Left cardiac atrium (tissue), 1 donor: ENCODE measurements around a stretch of chr14.

GRCh38 chr14:68145070-68145465 lies 325.5 kb downstream of the RAD51B start:
- PRO-cap = no peak

GRCh38 chr14:68193772-68194585 lies 374.4 kb downstream of the RAD51B start:
- PRO-cap = no peak

DNA sequence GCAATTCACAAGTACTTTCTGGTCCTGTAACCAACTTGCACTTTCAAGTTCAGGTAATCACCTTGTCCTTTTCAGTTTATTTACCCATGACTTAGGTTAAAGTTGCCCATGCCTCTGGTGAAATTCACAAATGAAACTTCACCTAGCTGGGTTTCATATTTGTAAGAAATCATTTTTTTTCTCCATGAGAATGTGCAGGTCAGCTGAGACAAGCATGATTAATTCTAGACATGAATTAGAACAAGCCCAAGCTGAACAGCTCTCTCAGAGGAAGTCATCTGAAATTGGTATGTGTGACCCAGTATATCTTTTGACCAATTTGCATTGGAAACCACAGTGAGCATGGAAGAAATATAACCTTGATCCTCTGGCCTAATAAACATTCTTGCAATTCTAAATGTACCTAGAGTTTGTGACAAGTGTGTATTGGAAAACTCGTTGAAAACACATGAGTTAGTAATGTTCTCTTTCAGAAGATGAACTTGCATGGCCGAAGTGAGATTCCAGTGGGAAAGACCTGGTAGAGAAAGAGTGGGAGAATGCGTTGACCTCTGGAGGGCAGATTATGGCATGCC lies 486.5 kb downstream of the ZFP36L1 start:
- PRO-cap = no peak

DNA sequence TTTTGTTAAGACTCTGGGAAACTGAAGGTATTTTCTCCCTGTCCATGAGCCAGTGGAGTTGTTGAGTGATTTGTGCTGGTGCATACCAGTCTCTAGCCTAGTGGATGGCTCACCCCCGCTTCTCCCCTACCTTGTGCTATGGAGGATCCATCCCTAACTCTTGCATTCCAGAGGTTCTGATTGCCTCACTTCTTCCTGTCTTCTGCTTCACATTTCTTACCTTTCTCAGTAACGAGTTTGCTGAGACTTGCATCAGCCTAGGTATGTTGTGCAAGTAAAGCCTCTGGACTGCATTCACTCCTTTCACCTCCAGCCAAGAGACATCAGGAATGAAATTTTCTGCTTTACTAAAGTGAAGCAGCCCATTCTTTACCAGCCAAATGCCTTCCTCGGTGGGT lies 391.5 kb downstream of the ZFP36L1 start:
- PRO-cap = no peak

- PRO-cap = no peak
Measured at GRCh38 chr14:68451832-68452522, 340.9 kb downstream of the ZFP36L1 start.

GRCh38 chr14:68565066-68565739 lies 227.7 kb downstream of the ZFP36L1 start:
- PRO-cap = no peak

GRCh38 chr14:68569831-68570497 lies 222.9 kb downstream of the ZFP36L1 start:
- PRO-cap = no peak

GRCh38 chr14:68668925-68669553 lies 123.8 kb downstream of the ZFP36L1 start:
- PRO-cap = no peak

DNA sequence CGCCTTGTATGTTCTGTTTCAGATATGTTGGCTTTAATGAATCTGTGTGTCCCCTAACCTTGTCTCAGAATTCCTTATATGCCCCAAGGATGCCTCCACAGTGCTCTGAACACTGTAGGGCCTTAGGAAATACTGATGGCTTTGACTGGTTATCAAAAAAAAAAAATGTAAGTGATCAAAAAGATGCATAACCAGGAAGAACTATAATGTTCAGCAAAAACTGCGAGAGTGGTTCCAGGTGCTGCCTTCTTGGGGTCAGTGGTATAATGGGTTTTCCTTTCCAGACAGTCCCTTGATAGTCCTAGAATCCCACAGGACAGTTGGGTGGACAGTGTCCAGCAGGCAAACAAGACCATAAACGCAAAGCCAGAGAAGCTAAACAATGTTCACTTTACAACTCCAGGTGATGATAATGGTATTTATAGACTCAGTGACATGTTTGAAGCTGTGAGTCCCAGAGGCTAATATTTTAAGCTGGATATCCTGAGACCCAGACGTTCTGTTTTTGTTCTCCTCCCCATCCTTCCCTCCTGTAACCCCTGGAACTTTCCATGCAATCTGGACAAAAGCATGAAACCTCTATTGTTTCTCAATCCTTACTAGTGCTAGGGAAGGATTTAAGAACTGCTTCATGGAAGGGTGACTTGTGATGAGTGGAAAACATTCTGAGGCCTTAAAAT lies 121.1 kb downstream of the ZFP36L1 start:
- PRO-cap = no peak

GRCh38 chr14:68734124-68734622 lies 58.7 kb downstream of the ZFP36L1 start:
- PRO-cap = no peak

DNA sequence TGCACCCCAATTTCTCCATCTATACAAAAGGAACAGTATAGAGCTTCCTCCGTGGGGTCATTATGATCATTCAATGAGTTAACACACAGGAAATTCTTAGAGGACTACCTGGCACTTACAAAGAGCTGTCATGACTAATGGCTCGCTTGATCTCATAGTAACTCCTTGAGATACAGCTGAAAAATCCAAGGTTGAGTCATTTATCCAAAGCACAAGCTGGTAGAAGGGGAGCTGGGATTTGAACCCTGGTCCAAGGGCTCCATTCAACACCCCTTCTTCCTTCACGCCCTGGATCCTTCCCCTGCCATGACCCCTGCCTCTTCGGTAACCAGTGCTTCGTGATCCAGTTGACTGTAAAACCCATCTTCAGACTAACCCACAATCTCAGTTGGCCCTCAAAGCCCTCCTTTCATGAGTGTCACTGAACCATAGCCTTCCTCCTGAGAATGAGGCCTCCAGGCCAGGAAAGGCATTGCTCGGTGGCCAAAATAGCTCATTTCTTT lies 7.9 kb downstream of the ZFP36L1 start:
- PRO-cap = no peak

GRCh38 chr14:68815746-68816279 lies 22.9 kb upstream of the ZFP36L1 start:
- PRO-cap = no peak

- PRO-cap = no peak
Measured at GRCh38 chr14:68819015-68820064, 26.5 kb upstream of the ZFP36L1 start.

DNA sequence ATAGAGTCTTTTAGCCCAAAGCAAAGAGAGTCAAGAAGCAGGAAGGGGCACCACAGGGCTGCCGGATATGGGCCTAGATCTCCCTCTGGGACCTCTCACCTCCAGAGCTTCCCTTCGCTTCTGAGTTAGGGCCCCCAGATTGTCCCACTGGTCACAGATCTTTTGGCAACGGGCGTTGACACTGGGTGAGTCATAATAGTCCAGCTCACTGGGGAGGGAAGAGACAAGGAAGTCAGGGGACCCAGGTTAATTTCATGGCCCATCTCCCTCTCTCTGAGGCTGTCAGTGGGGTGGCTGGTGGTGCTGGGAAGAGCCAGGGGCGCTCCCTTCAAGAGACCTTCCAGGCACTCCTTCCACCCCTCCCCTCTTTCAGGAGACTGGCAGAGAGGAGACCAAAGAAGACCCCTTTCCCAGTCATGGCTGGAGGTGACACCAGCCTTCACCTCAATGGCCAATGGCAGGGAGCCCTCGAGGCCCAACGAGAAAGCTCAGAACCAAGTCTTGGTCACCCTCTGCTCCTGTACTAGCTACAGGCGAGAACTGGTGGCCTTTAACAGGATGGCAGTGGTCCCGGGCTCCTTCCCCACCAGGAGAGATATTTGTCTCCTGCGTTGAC lies 91.9 kb upstream of the ZFP36L1 start:
- PRO-cap = no peak

GRCh38 chr14:68931632-68931982 lies 47.5 kb downstream of the ACTN1 start:
- PRO-cap = no peak

GRCh38 chr14:68932557-68933112 lies 46.5 kb downstream of the ACTN1 start:
- PRO-cap = no peak

DNA sequence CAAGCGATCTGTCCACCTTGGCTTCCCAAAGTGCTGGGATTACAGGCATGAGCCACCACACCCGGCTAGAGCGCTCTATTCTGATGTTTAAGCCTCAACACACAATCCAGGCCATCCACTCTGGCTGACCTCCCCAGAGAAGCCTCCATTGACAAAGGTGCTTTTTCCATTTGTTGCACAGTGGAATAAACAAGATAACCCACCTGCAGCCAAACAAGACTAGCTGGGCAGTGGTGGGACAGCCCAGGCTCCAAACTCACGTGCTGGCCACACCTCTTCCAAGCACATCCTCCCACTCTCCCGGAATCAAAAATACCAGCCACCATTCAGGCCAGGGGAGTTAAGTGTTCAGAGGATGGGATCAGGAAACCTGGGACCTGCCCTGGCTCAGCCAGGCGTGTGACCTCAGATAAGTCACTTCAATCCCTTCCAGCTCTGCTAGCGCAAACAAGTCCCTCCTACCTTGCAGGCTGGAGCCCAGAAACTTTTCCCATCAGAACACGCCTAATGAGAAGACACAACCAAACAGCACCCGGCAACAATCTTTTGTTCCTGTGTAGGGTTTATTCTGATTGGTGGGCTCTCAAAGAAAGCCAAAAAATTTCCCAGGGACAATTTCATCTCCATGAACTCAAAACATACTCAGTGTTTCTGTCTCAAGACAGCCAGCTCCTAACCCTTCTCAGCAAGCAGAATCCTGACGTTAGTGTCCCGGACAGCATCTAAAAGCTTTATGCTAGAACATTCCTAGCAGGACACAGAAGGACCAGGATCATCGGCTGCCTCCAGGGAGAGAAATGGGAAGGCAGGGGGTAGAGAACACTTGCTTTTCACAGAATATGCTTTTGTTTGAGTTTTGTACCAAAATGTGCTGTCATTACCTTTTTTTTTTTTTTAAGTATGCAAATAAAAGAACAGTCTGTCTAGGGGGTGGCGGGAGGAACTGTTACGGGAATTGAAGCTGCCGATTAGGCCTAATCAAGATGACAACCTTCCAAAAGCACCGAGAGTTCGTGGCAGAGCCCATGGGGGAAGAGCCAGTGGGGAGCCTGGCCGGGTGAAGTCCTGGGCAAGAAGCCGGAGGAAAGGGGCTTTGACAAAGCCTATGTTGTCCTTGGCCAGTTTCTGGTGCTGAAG lies 43.1 kb downstream of the ACTN1 start:
- PRO-cap = no peak

DNA sequence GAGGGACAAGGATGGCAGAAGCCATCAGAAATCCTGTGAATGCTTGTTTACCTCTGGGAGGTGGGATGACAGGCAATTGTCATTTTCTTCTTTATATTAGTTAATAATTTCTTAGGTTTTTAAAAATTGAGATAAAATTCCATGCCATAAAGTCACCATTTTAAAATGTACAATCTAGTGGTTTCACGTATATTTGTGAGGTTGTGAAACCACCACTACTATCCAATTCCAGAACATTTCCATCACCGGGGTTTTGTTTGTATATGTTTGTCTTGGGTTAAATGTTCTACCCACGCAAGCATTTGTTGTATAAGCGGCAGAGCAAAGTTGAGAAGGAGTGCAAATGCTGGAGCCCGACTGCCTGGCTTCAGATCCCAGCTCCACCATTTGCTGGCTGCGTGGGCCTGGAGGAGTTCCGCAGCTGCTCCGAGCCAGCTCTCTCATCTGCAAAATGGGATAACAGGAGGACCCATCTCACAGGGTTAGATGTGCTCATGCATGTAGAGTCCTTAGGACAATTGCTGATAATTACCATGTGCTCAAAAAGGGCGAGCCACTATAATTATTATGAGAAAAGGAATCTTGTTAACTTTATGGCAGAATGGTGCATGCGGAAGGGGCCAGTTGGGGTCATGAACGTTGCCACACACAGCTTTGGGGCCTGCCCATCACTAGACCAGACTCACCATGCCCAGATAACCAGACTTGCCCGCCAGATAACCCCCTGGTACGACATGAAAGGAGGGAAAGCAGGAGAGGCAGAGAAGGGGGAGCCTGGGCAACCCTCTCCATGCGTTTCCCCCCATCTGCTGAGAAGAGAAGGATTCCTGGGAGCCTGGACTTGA lies 6.5 kb downstream of the ACTN1 start:
- PRO-cap = no peak

- PRO-cap = no peak
Measured at GRCh38 chr14:69034844-69035315, 55.8 kb upstream of the ACTN1 start.

DNA sequence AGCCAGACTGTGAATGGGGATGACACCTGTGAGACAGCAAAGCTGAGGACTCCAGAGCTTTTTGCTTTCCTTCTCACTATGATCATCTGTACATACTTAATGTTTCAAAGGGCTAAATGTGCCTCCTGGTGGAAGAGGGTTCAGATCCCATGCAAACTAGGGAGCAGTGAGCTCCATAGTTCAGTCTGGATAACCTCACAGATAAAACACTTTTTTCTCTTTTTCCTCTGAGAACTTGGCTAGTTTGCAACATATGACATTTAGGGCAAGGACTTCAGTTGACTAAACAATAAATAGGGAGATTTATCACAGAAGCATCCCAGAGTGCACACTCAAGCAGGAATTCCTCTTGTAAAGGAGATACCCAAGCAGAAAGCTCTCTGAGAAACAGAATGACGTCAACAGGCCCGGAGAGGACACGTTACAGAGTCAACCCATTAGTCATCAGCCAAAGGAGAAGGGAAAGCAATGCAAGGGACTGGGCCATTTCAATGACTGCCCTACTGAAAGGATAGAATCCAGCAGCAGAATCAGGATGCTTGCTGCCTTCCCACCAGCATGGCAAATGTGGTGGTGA lies 80.7 kb upstream of the ACTN1 start:
- PRO-cap = no peak